Heart (tissue), 3 donors: ENCODE measurements around a stretch of chr17.

- RAMPAGE, long total RNA, 2 experiments = no peak in any of the 2 experiments
Observed at GRCh38 chr17:28745125-28746016, 1.6 kb downstream of the TRAF4 start.

GRCh38 chr17:28893837-28894266 lies 3.7 kb downstream of the FLOT2 start:
- RAMPAGE, long total RNA, 2 experiments = no peak in any of the 2 experiments

- RAMPAGE, long total RNA, 2 experiments = no peak in any of the 2 experiments
Observed at GRCh38 chr17:29097698-29098553, 55.0 kb downstream of the PIPOX start.

GRCh38 chr17:29262239-29262518 lies 15.5 kb downstream of the CRYBA1 start:
- RAMPAGE, long total RNA, 2 experiments = no peak in any of the 2 experiments

DNA sequence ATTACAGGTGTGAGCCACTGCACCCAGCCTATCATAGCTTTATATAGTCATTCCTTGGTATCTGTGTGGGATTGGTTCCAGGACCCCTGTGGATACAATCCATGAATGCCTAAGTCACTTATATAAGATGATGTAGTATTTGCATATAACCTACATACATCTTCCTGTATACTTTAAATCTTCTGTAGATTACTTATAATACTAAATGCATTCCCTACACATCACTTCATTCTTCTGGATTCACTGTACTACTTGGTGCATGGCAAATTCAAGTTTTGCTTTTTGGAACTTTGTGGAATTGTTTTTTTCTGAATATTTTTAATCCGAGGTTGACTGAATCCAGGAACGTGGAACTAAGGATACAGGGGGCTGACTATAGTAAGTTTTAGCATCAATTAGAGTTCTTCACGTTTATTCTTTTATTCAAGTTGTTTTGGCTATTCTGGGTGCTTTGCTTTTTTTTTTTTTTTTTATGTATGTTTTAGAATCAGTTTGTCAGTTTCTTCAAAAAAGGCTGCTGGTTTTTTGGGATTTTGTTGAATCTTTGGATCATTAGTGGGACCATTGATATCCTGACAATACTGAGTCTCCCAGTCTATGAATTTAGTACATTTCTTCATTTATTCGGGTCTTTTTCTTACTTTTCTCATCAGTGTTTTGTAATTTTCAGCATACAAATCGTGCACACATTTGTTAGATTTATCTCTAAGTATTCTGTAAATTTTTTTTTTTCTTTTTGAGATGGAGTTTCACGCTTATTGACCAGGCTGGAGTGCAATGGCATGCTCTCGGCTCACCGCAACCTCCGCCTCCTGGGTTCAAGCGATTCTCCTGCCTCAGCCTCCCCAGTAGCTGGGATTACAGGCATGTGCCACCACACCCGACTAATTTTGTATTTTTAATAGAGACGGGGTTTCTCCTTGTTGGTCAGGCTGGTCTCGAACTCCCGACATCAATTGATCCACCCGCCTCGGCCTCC lies 28.6 kb downstream of the TAOK1 start:
- RAMPAGE, long total RNA, 2 experiments = no peak in any of the 2 experiments

DNA sequence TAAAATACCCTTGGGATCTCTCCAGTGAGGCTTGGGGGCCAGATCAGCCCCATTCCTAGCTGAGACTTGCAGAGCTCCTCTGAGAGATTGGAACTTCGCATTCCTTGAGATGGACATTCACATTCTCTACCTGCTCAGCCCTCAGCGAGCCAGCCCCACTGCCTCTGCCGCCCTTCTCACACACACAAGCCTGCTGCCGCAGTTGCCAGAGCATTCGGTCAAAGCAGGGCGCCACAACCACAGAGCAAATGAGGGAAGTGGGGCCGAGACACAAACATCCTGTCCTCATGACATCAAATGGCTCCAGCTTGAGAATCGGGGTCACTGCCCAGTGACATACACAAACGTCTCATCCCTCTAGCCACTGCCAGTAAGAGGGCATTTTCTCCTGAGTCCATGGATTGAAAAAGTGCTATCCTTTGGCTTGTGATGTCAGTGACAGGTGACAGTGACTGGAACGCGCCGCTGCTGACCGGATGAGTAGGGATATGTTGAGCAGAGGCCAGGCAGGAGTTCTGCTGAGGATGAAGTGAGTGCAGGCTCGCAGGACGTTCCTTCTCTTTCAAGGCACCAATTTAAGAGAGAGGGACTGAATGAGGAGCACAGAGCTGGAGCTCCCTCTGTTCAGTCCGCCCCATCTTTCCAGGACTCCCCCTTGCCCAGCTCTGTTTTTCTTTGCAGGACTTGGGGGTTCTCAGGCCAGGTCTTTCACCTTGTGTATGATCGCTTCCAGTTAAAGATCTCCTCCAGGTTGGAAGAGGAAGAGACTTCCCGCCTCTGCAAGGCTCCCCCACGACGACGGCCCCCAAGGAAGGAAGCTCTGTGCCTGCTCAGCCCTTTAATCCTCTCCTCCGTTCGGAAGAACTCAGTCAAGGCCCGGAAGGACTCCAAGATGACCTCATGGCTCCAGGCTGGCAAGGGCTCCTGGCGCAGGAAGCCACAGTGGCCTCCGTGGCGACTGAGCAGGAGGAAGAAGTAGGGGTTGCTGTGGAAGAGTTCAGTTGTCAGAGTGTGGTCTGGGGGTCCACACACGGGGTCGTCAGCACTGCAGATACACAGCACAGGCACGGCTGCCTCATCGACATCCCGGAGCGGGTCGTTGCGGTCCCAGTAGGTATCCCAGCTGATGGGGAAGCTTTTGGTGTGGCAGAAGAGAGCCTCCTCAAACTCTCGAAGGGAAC lies 4.6 kb downstream of the ABHD15 start:
- RAMPAGE, long total RNA, 2 experiments = no peak in any of the 2 experiments

- RAMPAGE, long total RNA, 2 experiments = no peak in any of the 2 experiments
Observed at GRCh38 chr17:29588103-29589126, 1.0 kb downstream of the GIT1 start.

DNA sequence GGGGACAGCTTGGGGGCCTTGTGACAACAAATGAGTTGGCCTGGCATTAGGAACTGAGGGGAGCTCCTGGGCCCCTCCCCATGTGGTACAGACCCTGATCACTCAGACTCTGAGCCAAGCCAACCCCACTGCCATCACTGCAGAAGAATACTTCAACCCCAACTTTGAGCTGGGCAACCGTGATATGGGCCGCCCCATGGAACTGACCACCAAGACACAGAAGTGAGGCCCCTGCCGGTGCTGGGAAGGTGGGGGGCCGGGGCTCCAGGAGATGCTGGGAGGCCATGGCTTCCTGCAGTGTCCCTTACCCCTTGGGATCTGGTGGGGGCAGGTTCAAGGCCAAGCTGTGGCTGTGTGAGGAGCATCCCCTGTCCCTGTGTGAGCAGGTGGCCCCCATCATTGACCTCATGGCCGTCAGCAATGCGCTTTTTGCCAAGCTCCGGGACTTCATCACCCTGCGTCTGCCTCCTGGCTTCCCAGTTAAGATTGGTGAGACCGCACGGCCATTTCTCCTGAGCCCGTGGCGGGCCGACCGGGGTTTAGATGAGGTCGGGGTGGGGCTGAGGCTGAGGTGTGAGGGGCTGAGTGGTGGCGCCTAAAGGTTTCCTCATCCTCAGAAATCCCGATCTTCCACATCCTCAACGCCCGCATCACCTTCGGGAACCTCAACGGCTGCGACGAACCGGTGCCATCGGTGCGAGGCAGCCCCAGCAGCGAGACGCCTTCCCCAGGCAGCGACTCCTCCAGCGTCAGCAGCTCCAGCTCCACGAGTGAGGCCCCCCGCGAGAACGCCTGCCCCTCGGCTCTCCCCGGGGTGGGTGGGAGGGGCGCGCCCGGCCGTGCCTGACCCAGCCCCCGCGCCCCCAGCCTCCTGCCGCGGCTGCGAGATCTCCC lies 10.7 kb downstream of the CORO6 start:
- RAMPAGE, long total RNA, 2 experiments = no peak in any of the 2 experiments

DNA sequence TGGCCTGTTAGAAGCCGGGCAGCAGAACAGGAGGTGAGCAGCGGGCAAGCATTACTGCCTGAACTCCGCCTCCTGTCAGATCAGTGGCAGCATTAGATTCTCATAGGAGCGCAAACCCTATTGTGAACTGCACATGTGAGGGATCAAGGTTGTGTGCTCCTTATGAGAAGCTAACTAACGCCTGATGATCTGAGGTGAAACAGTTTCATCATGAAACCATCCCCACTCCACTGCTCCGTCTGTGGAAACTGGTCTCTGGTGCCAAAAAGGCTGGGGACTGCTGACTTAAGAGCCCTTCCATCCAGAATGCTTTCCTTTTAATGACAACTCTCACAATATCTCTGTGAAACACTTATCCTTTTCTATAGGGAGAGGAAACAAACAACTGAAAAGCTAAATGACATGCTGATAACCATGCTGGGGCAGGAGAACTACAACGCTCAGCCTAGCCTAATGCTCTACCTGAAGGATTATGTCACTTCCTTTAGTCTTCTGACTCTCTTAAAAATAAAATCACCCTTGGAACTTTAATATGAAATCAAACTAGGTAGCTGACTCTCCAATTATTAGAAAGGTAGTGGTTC lies 44.8 kb upstream of the CORO6 start:
- RAMPAGE, long total RNA, 2 experiments = no peak in any of the 2 experiments

- RAMPAGE, long total RNA, 2 experiments = no peak in any of the 2 experiments
Observed at GRCh38 chr17:29695088-29695508, 72.4 kb upstream of the CORO6 start.

GRCh38 chr17:29710603-29711406 lies 88.1 kb upstream of the CORO6 start:
- RAMPAGE, long total RNA, 2 experiments = no peak in any of the 2 experiments

- RAMPAGE, long total RNA, 2 experiments = no peak in any of the 2 experiments
Observed at GRCh38 chr17:29723671-29724315, 101.1 kb upstream of the CORO6 start.

DNA sequence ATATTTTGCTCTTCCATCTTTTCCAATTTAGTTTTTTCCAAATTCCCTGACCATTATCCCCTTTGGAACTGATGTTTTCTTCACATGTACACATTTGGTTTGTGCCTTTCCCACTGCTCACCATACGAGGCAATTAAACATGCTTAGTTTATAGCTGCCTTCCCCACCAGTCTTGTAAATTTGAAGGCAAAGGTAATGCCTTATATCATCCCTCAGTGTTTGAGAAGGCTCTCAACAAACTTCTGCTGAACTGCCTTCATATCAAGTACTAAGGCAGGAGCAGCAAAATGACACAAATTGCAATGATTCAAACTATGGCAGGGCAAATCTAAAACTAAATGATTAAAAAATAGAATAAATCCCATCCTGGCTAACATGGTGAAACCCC lies 12.7 kb downstream of the SSH2 start:
- RAMPAGE, long total RNA, 2 experiments = no peak in any of the 2 experiments

DNA sequence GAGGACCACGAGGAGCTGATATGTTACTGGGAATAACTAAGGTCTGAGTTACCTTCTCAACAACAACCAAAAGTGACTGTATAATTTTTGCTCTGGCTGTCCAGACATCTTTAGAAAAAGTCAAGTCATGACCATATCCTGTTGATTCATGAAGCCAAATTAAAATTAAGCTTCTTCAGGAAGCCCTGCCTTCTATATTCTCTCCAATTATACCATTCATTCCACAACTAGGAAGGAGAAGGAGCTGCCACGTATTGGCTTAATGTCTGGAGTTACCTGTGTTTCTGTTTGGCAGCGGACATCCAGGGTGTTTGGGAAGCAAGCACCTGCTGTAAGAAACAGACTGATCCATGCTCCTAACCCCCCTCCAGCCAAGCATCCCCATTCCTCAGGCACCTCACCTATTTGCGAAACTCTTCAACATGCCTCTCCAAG lies 1.8 kb downstream of the SLC6A4 start:
- RAMPAGE, long total RNA, 2 experiments = no peak in any of the 2 experiments

GRCh38 chr17:30236797-30237337 lies 1.4 kb upstream of the SLC6A4 start:
- RAMPAGE, long total RNA, 2 experiments = no peak in any of the 2 experiments

DNA sequence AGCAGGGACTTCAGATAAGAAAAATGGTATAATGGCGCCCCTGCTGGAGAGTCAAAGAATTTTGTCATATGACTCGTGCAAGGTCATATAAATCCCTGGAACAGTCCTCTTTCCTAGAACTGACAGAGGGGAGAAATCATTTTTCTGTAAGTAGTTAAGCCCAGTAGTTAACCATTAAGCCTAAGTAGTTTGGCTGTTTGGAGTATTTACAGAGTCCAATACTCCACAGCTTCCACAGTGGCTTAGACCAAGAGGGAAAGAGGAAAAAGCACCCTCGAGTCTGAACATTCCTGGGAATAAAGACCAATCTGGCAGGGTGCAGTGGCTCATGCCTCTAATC lies 2.9 kb upstream of the TMIGD1 start:
- RAMPAGE, long total RNA, 2 experiments = no peak in any of the 2 experiments

GRCh38 chr17:30337547-30338114 lies 3.8 kb upstream of the TMIGD1 start:
- RAMPAGE, long total RNA, 2 experiments = no peak in any of the 2 experiments

DNA sequence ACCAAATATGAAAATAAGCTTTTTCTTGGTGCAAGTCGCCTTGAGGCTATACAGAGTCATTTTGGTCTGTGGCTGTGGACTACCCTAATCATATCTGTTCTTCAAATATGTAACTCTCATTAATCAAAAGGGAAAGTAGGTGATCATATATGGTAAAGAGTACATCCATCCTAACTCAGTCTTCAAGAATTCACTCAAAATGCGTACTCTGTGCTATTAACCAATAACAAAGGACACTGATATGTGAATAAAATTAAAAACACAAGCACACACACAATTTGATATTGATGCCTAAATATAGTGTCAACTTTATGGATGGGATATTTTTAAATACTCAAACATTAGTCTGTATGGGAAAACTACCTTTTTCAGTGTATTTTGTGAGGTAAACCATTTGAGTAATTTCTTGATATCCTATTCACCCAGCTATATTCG lies 2.7 kb downstream of the CPD start:
- RAMPAGE, long total RNA, 2 experiments = no peak in any of the 2 experiments

DNA sequence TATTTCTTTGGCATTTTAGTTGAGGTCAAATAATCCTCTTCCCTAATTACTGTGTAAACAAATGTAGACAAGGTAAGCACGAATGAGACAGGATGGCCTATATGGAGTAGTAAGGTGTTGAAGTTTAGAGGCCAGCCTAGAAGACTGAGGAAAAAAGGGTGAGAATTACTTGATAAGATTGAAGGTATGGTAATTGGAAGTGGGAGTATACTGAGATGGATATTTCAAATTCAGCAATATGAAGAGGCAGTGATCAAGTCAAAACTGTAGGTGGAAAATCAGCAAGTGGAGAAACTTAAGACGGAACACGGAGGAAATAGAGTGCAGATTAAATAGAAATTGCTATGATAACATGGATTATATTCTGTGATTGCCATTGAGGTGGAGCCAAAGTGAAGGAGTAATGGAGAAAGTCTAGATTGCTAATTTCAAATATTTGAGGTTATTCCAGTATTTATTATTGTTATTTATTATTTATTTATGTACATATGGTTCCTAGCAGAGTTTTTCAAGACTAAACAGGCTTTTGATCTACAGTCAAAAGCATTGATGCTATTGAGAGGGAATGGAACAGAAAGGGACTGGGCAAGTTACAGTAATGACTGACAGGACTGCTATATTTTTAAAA lies 6.4 kb upstream of the GOSR1 start:
- RAMPAGE, long total RNA, 2 experiments = no peak in any of the 2 experiments

- RAMPAGE, long total RNA, 2 experiments = no peak in any of the 2 experiments
Observed at GRCh38 chr17:30769774-30770328, 54.6 kb downstream of the CRLF3 start.